Omental fat pad (tissue), 4 donors: ENCODE measurements around a stretch of chr22.

DNA sequence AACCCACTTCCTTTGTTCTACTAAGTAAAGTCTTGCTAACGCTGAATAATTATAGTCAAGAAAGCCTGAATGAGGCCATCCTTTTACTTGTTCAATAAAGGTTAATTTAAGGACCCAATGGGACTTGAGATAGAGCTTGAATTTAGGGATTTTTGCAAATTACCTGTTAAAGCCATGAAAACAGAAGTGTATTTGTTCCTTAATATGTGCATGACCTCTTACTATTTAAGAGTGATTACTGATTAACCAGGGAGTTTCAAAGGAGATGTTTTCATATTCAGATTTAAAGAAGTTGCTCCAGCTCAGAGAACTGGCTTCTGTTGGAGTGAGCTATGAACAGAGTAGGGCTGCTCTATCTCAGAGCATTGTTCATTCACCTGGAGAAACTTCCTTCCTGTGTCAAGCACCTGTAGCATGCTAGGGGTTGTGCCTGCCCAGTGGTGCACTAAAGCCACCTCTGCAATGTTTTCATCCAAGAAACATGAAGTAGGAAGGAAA lies 45.2 kb downstream of the C22orf31 start:
- PRO-cap = no peak
- RAMPAGE, long total RNA, 4 experiments = no peak in any of the 4 experiments

DNA sequence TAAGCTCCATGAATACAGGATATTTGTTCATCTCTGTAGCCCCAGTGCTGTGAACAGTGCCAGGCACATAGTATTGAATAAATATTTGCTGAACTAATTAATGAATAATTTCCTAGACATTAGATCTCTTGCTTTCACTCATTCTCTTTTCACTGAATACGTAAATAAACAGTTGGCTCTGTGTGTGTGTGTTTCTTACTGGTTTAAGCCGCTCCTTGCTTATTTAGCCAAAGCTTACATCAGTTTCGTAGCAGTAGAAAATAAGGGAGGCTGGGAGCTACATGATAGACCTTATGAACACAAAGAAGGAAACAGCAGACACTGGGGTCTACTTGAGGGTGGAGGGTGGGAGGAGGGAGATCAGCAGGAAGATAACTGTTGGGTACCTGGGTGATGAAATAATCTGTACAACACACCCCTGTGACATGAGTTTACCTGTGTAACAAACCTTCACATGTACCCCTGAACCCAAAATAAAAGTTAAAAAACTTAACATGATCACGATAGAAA lies 17.3 kb downstream of the KREMEN1 start:
- PRO-cap = no peak
- RAMPAGE, long total RNA, 4 experiments = no peak in any of the 4 experiments

- PRO-cap = no peak
- RAMPAGE, long total RNA, 4 experiments = no peak in any of the 4 experiments
These were observed 52.9 kb upstream of the EMID1 start for GRCh38 chr22:29152725-29153317.

DNA sequence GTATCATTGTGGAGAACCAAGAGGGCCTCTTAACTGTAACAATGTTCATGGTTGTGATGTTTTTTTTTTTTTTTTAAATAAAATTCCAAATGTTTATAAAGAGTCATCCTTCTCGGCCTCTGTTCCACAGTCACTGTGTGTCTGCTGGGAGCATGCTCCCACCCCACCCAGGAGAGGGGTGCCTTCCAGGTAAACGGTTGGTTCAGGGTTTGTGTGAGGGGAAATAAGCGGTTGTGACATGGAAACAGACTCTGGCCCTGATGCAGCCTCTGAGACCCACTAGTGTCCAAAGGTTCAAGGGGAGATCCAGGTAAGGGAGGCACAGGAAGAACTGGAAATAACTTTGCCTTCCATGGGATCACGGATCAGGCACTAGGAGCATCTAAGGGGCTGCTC lies 6.0 kb upstream of the GAS2L1 start:
- PRO-cap = no peak
- RAMPAGE, long total RNA, 4 experiments = no peak in any of the 4 experiments

GRCh38 chr22:29307962-29308824 lies 1.7 kb downstream of the GAS2L1 start:
- PRO-cap = no peak
- RAMPAGE, long total RNA, 4 experiments = no peak in any of the 4 experiments

- PRO-cap = no peak
- RAMPAGE, long total RNA, 4 experiments = no peak in any of the 4 experiments
These were observed 34.7 kb downstream of the UQCR10 start for GRCh38 chr22:29801937-29802280.

- PRO-cap = no peak
- RAMPAGE, long total RNA, 4 experiments = no peak in any of the 4 experiments
These were observed 32.1 kb downstream of the ASCC2 start for GRCh38 chr22:29805867-29806454.

- PRO-cap = no peak
- RAMPAGE, long total RNA, 4 experiments = no peak in any of the 4 experiments
These were observed 19.8 kb downstream of the MTMR3 start for GRCh38 chr22:29902745-29903290.

GRCh38 chr22:29910442-29910950 lies 27.5 kb downstream of the MTMR3 start:
- PRO-cap = no peak
- RAMPAGE, long total RNA, 4 experiments = no peak in any of the 4 experiments

GRCh38 chr22:30044338-30044824 lies 35.9 kb upstream of the HORMAD2 start:
- PRO-cap = no peak
- RAMPAGE, long total RNA, 4 experiments = no peak in any of the 4 experiments

GRCh38 chr22:30195796-30196700 lies 50.5 kb downstream of the LIF start:
- PRO-cap = no peak
- RAMPAGE, long total RNA, 4 experiments = no peak in any of the 4 experiments

- PRO-cap = no peak
- RAMPAGE, long total RNA, 4 experiments = no peak in any of the 4 experiments
These were observed 11.7 kb downstream of the LIF start for GRCh38 chr22:30234797-30235341.

DNA sequence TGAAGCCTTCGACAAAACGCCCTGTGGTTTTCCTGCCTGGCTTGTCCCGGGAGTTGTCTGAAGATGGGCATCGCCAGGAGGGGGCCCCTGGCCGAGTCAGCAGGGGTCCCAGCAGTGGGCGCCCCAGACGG lies 288 bp upstream of the LIF start:
- PRO-cap = no peak
- RAMPAGE, long total RNA, 4 experiments = no peak in any of the 4 experiments

DNA sequence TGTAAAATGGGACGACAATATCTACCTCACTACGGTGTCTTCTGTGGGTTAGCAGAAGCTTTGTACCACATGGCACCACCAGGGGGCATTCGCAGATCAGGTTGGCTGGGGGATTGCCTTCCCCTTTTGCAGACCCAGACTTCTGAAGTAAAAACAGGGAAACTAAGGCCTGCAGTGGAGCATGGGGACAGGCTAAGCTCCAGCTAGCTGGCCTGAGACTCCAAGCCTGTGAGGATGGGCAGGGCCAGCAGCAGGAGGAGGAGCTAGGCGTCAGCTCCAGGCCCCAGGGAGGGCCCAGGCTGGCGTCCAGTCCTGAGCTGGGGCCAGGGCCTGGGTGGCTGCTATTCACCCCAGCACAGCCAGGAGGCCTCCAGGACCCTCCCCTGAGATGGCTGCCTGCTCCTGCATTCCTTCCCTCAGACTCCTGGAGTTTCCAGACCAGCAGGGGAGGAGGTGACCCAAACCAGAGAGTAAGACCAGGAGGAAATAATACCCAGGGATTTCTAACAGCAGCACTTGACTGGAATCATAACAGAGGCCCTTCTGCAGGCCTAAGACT lies 1.4 kb downstream of the CASTOR1 start:
- PRO-cap = no peak
- RAMPAGE, long total RNA, 4 experiments = no peak in any of the 4 experiments

GRCh38 chr22:30304432-30305182 lies 15.3 kb upstream of the CASTOR1 start:
- PRO-cap = no peak
- RAMPAGE, long total RNA, 4 experiments = no peak in any of the 4 experiments

GRCh38 chr22:30311307-30311891 lies 15.3 kb downstream of the TBC1D10A start:
- PRO-cap = no peak
- RAMPAGE, long total RNA, 4 experiments = no peak in any of the 4 experiments

- PRO-cap = unidirectional peak, minus-strand start at chr22:30423942
- RAMPAGE, long total RNA, 4 experiments = start-site peak on the minus strand in 2 of 4 experiments, at chr22:30423573-30423965 at its widest, 16 to 23 reads per replicate
These were observed 2.0 kb upstream of the MTFP1 start for GRCh38 chr22:30423529-30424000.

DNA sequence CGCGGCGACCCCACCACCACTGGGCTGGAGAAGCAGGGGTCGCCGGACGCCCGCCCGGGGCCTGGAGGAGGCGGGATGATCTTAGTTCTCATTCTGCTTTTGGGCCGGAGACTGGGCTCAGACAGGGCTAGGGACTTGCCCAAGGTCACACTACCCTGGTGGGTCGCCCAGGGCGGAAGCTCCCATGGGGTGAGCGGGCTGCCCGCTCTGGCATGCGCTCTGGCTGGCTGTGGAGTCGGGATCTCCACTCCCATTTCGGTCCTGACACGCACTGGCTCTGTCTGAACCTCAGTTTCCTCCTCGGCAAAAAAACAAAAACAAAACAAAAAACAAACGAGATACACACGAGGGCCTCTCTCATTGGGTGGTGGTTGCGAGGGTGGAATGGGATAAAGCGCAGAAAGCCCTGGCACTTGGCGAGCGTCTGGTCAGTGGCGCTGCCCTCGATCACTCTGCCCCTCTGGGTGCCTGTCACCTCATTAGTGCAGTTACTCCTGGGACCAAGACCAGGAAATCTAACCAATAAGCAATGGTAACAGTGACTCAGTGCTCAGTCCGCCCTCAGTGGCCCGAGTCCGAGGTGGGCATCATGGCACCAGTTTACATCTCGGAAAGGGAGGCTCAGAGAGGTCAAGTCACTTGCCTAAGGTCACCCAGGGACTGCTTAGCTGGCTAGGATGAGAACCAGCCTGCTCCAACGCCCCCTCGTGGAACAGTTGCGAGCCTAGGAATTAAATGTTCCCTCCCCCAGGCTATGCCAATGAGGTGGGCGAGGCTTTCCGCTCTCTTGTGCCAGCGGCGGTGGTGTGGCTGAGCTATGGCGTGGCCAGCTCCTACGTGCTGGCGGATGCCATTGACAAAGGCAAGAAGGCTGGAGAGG lies 638 bp downstream of the MTFP1 start:
- PRO-cap = no peak
- RAMPAGE, long total RNA, 4 experiments = start-site peak on the minus strand in 1 of 4 experiments, centred at position 681 of the sequence, 6 reads per replicate

DNA sequence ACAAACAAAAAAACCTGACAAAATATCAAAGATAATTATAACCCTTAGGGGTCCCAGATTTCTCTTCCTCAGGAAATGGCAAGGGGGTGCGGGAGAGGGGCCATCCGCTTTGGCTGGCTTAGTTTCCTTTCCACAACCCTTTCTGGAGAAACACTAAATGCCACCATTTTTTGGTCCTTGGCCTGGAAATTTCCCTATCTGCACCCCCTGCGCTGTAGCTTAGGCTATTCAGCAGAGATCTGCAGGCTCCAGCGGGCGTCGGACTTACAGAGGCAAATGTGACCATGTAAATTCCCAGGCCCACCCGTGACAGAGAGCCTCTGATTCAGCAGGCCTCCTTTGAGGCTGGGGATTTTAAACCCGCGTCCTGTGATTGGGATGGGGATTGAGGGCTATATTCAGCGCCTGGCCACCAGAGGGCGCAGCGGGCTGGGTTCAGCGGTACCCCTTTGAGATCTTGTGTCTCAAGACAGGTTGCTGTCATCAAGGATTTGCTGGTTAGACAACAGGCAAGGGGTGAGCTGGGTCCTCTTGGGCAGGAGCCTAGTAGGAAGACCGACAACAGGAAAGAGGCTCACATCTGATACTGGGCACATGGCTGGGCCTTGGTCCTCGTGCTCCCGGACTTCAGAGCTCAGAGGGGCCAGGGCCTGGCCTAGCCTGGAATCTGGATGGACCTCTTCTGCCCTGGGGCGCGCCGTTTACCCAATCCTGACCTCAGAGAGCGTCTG lies 1.2 kb upstream of the SLC35E4 start:
- PRO-cap = no peak
- RAMPAGE, long total RNA, 4 experiments = no peak in any of the 4 experiments

- PRO-cap = no peak
- RAMPAGE, long total RNA, 4 experiments = no peak in any of the 4 experiments
These were observed 13.8 kb downstream of the SLC35E4 start for GRCh38 chr22:30649342-30649830.